SK-MEL-5 (cell line): ENCODE measurements around the genes CYB5RL and FAM151A.

GRCh38 chr1:53944870-53945247 lies 640 bp downstream of the IFT25 start:
RAMPAGE:
- cytosol, long total RNA, result no peak
- long total RNA, result no peak
- nucleus, long total RNA, result no peak

DNA sequence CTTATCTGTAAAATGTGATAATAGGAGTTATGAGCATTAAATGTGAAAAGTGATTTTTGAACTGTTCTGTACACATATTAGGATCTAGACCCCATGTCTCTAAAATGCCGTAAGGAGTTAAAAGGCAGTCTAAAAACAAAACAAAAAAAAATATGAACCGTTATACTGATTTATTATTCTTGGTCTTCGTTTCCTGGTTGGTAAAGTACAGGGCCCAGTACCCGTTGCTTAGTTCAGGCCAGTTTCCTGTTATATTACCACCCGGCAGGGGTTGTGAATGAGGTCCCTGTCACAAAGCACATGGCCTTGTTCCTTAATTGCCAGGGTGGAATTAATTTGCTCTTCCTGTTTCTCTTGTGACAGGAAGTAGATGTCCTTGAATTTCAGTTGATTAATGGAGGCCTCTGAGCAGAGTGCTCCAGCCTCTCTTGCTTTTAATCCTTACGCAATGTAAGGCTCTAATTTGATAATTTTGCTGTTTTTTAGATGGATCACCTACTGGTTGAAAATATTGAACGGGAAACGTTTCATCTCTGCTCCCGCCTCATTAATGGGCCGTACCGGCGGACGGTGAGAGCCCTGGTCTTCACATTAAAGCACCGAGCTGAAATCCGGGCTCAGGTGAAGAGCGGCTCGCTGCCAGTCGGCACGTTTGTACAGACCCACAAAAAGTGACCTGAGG lies 42.5 kb downstream of the TCEANC2 start:
RAMPAGE:
- cytosol, long total RNA, result no peak
- long total RNA, result no peak
- nucleus, long total RNA, result no peak

GRCh38 chr1:54199311-54200295 lies at the start of gene CYB5RL:
Gene CYB5RL, minus strand, starts transcription at chr1:54200030.
RAMPAGE:
- cytosol, long total RNA, result start-site peak on the plus strand at chr1:54200170-54200196, 1,593 and 298 reads in 2 replicates
- long total RNA, result start-site peak on the plus strand at chr1:54200176-54200196, 664 and 113 reads in 2 replicates
- nucleus, long total RNA, result no peak

GRCh38 chr1:54253444-54254211 lies 53.7 kb downstream of the MRPL37 start:
RAMPAGE:
- cytosol, long total RNA, result no peak
- long total RNA, result no peak
- nucleus, long total RNA, result no peak

GRCh38 chr1:54278514-54279725 lies 79.0 kb downstream of the MRPL37 start:
RAMPAGE:
- cytosol, long total RNA, result no peak
- long total RNA, result no peak
- nucleus, long total RNA, result no peak

DNA sequence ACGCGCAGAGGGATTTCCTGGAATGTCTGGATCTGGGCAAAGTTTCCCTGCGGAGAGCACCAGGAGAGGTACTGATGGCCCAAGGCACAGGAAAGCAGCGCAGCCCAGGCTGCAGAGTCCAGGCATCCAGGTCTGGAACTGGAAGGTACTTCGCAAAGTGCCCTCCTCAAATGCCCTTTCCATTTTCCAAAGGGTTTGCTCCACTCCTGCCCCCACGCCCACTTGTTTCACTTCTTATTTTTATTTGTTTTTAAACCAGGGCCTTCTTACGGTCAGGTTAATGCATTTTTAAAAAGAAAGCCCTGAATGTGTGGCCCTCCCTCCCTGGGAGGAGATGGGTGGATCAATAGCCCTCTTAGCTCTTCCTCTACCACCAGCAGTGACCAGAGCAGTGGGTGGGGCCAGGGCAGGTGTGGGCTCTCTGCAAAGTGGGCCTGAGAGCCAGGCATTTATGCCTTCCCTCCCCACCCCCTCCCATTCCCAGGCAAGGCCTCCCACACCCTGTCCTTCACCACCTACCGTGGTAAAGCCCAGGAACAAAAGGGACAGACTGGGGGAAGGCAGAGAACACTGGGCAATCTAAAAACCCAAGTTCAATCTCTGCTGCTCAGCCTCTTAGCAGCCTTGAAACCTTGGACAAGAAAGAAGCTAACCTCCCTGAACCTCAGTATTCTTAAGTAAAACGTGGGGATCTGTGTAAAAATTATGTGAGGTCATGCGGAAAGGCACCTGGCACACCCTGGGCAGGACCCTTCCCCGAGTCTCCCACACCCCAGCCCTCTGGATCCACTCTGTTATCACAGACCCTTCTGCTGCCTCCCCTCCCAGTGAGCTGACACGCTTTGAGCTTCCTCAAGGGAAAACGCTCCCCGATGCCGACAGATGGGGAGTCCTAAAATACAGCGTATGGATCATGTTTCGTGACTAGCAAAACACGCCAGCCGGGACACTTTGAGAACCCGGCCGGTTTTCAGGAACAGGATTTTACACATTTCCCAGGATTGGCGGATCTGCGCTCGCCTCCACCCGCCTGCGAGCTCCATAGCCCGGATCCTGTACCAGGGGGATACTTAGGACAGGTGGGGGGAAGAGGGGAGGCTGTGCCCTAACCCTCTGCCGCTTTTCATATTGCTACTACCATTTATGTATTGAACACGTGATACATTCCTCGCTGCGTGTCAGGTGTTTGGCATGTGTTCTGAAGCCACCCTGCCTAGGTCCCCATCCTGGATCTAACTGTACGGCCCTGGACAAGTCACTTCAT lies 142.5 kb downstream of the MRPL37 start:
RAMPAGE:
- cytosol, long total RNA, result no peak
- long total RNA, result no peak
- nucleus, long total RNA, result no peak

GRCh38 chr1:54403806-54404319 lies 144.2 kb upstream of the ACOT11 start:
RAMPAGE:
- cytosol, long total RNA, result no peak
- long total RNA, result no peak
- nucleus, long total RNA, result no peak

RAMPAGE:
- cytosol, long total RNA, result no peak
- long total RNA, result no peak
- nucleus, long total RNA, result no peak
Observed at GRCh38 chr1:54489097-54489797, 58.8 kb upstream of the ACOT11 start.

RAMPAGE:
- cytosol, long total RNA, result no peak
- long total RNA, result no peak
- nucleus, long total RNA, result no peak
Observed at GRCh38 chr1:54514136-54514579, 33.9 kb upstream of the ACOT11 start.

DNA sequence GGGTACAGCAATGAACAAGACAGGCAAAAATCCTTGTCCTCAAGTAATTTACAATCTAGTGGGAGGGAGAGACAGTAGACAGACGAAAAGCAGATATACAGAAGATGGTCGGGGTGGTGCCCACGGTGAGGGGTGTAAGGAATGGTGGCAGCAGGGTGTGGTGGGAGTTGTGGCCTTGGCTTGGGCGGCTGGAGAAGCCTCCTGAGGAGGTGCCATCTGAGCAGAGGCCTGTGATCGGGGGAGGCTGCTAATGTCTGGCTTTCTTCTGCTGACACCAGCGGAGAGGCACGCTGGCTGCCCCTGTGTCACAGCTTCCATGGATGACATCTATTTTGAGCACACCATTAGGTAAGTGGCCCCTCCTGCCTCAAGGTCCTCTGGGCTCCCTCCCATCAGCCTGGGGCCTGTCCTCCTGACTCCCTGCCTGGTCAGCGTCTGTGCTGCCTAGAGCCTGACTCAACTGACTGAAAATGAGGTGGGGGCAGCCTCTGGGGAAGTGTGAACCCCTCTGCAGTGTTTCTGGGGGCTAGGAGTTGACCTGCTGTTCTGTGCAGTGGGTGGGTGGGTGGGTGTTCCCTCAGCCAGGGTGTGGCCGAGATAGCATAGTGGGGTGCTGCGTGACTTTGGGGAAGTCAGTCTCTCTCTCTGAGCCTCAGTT lies 37.6 kb downstream of the FAM151A start:
RAMPAGE:
- cytosol, long total RNA, result no peak
- long total RNA, result no peak
- nucleus, long total RNA, result no peak

RAMPAGE:
- cytosol, long total RNA, result no peak
- long total RNA, result no peak
- nucleus, long total RNA, result no peak
Observed at GRCh38 chr1:54592471-54592722, 30.9 kb downstream of the FAM151A start.

DNA sequence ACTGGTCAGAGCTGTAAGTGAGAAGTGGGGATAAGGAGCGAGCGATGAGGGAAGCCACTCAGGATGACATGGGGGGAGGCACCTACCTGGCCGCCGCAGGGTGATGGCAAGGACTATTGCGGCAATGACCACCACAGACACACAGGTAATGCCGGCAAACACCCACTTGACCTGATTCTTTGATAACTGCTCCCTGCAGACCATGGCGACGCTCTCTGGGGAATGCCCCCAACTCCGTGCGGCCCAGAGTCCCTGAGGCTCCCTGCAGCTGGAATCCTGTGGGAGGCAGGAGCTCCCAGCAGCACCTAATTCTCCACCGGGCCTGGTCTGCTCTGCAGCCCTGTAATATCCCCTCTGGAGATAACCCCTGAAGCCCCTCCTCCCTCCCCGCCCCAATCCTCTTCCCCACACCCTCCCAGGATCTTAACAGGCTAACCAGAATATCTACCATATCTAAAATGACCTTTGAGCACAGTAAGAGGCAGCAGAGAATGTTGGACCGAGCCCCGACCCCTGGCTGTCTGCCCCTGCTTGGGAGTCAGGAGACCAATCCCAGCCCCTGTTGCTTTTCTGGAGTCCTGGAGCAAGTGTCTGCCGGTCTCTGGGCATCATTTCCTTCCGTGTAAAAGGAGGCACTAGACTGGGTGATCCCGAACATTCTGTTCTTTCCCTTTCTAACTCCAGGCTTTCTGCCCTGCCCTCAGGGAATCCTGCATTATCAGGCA lies at the start of gene FAM151A:
FAM151A (minus strand) TSS at position 334 of the 725 bp plus-strand sequence.
RAMPAGE:
- cytosol, long total RNA, result no peak
- long total RNA, result no peak
- nucleus, long total RNA, result no peak

DNA sequence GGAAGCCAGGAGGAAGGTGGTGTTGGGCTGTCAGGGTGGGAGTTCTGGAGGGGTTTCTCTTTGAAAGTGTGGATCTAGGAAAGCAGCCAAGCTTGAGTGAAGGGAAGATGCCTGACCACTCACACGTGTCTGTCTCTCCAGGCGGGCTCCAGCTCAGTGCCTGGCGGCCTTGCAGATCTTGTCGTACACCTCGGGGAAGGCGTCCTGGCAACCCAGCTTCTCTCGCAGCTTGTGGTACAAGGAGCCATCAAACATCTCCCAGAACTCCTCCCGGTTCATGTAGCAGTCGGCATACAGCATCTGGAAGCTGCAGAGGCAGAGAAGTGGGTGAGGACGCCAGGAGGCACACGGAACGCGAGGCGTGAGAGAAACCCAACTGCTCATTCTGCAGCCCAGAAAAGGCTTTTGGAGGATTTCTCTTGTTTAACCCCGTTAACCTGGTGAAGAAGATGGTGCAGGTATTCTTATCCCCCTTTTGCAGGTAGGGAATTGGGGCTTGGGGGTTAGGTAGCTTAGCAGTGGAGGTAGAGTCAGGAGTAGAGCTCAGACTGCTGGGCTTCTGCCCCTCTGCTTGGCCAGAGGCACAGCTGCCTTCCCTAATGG lies 34.8 kb downstream of the DHCR24 start:
RAMPAGE:
- cytosol, long total RNA, result no peak
- long total RNA, result no peak
- nucleus, long total RNA, result no peak

GRCh38 chr1:54865597-54866254 lies 21.3 kb downstream of the DHCR24 start:
RAMPAGE:
- cytosol, long total RNA, result no peak
- long total RNA, result no peak
- nucleus, long total RNA, result no peak

RAMPAGE:
- cytosol, long total RNA, result no peak
- long total RNA, result no peak
- nucleus, long total RNA, result no peak
Observed at GRCh38 chr1:54883074-54883836, 3.7 kb downstream of the DHCR24 start.

DNA sequence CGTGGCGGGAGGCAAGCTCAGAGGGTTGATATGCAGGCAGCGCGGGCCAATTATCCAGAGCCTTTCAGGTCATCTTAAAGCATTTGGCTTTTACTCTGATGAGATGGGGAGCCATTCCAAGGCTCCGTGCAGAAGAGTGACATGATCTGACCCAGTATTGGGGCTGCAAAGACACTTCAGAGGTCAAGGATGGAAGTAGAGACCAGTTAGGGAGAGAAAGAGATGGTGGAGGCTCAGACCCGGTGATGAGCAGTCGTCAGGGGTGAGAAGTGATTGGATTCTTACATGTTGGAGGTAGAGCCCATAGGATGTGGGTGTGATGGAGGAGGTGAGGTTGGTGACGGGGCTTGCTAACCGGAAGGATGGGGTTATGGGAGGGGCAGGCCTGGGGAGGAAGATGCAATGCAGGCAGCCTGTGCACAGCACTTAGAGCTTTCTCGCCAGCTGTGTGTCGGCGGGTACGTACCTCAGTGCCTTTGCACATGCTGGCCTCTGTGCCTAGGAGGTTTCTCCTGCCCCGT lies 3.0 kb upstream of the BSND start:
RAMPAGE:
- cytosol, long total RNA, result no peak
- long total RNA, result no peak
- nucleus, long total RNA, result no peak

GRCh38 chr1:55053085-55053607 lies 13.8 kb downstream of the PCSK9 start:
RAMPAGE:
- cytosol, long total RNA, result no peak
- long total RNA, result no peak
- nucleus, long total RNA, result no peak

RAMPAGE:
- cytosol, long total RNA, result no peak
- long total RNA, result no peak
- nucleus, long total RNA, result no peak
Observed at GRCh38 chr1:55152743-55153632, 62.2 kb downstream of the USP24 start.

DNA sequence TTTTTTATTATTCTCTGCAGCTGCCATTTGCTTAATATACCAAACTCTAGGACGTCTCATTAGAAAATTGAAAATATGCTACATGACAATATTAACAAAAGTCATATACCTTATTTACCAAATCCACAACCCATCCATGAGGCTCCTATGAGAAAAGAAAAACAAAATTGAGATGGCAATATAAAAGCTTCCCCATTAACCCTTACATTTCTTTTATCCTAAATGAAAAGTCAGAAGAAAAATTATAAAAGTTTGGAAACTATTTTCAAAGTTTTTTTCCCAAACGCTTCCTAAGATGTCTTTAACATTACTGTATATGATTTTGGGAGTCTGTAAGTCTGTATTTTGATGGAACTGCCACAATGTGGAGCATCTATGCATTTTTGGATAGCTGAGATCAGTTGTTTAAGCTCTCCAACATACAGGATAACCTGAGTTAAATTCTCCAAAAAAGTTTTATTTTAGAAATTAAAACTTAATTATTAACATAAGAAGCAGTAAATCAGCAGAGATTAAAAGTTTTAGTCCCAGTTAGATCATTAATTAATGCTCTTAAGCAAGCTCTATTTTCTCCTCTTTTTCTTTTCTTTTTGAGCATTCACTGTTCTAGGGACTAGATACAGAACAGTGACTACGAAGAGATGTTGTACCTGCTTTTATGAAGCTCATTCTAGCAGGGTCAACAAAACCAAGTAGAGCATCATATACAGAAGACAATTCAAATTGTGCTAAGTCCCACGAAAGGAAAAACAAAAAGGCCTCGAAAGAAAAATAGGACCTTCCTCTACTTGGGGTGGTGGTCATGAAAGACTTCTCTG lies 48.5 kb downstream of the USP24 start:
RAMPAGE:
- cytosol, long total RNA, result no peak
- long total RNA, result no peak
- nucleus, long total RNA, result no peak

DNA sequence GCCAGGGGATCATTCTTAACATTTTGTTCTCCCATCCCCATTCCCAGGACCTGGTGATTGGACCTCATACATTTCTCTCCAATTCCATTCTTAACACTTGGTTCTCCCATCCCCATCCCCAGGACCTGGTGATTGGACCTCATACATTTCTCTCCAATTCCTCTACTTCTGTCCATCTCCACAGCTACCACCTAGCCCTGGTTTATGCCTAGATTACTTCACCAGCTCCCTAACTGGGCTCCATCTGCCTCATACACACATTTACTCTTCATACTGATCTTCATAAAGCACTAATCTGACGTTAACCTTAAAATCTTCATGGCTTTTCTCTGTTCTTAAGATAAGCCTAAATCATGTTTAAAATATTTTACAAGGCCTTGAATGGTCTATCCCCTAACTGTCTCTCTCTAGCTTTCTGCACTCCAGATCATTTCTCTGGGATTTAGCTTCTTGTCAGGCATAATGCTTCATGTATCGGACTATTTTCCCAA lies 35.5 kb downstream of the USP24 start:
RAMPAGE:
- cytosol, long total RNA, result no peak
- long total RNA, result no peak
- nucleus, long total RNA, result no peak